Mesenchymal stem cell of Wharton's jelly (primary cell): ENCODE measurements around the genes ZNF766, ZNF534 and ZNF468.

DNA sequence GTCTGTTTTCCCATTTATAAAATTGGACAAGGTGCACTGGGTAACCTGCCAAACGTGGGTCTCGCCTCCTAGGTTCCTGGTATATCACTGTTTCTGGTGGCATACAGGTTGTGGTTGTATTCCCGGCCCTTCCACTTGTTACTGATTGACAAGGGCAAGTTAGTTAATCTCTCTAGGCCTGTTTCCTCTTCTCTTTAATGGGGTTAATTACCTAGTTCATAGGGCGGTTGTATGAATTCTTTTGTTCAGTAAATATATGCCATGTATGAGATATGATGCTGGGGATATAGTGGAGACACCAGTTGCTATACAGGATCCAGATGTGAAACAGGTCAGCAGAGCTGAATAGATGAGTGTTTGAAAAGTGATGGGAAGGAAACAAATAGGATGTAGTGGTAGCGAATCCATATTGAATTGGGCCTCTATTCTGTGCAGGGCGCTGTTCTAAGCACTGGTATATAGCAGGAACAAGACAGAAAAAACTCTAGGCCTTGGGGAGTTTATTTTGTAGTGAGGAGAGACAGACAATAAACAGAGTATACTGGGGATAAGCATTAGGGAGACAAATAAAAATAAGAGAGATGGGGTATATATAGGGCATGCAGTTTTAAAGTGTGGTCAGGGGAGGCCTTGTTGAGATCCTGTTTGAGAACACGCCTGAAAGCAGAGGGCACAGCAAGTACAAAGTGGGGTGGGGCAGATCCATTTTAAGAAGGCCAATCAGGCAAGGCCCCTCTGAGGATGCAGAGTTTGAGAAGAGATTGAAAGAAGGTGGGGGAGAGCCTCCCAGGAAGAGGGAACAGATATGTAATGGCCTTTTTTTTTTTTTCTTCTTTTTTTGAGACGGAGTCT lies 1.9 kb downstream of the PPP2R1A start:
- CAGE, long polyA plus RNA: no peak

DNA sequence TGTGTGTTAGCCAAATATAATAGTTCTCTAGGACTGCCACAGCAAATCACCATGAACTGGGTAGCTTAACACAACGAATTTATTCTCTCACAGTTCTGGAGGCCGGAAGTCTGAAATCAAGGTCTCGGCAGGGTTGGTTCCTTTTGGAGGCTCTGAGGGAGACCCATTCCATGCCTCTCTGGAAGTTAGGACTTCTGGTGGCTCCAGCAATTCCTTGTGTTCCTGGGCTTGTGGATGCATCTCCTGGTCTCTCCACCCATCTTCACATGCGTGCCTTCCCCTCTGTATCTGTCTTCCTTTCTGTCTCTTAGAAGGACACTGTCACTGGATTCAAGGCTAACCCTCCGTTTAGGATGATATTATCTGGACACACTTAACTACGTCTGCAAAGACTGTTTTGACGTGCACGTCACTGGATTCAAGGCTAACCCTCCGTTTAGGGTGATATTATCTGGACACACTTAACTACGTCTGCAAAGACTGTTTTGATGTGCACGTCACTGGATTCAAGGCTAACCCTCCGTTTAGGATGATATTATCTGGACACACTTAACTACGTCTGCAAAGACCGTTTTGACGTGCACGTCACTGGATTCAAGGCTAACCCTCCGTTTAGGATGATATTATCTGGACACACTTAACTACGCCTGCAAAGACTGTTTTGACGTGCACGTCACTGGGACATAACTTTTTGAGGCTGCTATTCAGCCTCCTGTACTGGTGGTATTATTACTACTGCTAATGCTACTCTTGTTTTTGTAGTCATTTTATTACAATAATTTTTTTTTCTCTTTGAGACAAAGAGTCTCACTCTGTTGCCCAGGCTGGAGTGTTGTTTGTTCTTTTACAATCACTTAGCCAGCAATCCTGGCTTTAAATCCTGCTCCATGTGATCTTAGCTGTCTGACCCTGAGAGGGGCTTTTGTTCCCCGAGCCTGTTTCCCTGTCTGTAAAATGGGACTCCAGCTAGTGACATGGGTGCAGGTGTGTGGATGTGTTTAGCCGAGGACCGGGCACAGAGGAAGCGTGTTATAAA lies 11.0 kb downstream of the PPP2R1A start:
- CAGE, long polyA plus RNA: no peak

DNA sequence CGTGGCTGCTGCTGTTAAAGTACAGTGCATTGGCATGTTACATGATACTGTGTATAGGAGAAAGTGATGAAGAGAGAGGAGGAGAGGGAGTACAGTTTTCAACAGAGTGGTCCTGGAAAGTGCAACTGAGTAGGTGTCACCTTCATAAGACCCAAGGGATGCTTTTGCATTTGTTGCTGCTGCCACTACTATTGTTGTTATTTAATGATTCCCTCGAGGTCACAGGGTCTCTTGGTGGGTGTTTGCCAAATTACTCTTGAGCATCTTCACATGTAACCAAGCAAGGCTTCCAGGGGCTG lies 11.7 kb downstream of the PPP2R1A start:
- CAGE, long polyA plus RNA: no peak

DNA sequence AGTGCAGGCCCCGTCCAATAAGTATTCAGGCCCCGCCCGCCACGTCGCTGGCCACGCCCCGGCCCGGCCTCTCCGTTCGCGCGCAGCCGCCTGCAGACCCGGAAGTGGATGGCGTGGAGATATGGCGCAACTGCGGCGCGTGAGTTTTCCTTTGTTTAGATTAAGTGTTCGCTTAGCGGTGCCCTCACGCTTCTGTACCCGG lies at the start of gene ZNF766:
ZNF766 (plus strand) TSS at position 95 of the 202 bp plus-strand sequence.
- CAGE, long polyA plus RNA: no peak

- CAGE, long polyA plus RNA: no peak
These were observed 4.9 kb upstream of the ZNF480 start for GRCh38 chr19:52291790-52292795.

DNA sequence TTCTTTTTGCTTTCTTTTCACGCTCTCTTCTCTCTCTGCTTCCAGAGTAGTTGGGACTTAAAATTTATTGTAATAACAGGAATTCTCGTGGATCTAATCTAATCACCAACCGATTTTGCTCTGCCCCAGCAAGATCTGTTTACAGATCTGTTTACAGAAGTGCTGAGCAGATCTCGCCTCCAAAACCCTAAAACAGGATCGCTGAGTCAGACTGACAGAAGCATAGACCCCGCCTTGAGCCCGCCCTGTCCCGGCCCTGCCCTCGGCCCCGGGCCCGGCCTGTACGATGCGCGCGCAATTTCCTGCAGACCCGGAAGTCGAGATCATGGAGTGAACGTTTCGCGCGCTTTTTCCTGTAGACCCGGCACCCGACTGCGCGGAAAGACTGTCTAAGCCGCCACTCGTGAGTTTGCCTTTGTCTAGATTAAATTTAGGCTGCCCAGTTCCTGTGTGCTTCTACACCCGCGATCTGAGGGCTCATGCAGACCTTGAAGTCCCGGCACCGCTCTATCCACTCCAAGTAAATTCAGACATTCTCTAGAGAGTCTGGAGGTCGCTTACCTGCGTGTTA lies at the start of gene ZNF534:
ZNF534 (plus strand) TSS at position 307 of the 571 bp plus-strand sequence.
- CAGE, long polyA plus RNA: no peak

GRCh38 chr19:52558677-52559208 lies 11.3 kb upstream of the ZNF701 start:
- CAGE, long polyA plus RNA: no peak

DNA sequence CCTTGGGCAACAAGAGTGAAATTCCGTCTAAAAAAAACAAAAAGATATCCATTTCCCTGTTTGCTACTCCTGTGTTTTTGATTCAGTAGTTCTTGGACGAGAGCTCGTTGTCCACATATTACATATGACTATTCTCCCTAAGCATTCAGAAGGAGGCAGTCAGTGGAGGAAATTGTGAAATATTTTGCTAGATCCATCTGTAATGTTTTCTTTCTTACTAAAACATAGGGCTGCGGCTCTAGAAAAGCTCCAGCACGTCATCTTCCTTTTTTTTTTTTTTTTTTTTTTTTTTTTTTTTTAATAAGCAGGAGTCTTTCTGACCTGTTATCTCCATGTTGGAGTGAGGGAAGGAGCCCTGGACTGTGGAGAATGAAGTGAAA lies 33.8 kb downstream of the ZNF701 start:
- CAGE, long polyA plus RNA: no peak

DNA sequence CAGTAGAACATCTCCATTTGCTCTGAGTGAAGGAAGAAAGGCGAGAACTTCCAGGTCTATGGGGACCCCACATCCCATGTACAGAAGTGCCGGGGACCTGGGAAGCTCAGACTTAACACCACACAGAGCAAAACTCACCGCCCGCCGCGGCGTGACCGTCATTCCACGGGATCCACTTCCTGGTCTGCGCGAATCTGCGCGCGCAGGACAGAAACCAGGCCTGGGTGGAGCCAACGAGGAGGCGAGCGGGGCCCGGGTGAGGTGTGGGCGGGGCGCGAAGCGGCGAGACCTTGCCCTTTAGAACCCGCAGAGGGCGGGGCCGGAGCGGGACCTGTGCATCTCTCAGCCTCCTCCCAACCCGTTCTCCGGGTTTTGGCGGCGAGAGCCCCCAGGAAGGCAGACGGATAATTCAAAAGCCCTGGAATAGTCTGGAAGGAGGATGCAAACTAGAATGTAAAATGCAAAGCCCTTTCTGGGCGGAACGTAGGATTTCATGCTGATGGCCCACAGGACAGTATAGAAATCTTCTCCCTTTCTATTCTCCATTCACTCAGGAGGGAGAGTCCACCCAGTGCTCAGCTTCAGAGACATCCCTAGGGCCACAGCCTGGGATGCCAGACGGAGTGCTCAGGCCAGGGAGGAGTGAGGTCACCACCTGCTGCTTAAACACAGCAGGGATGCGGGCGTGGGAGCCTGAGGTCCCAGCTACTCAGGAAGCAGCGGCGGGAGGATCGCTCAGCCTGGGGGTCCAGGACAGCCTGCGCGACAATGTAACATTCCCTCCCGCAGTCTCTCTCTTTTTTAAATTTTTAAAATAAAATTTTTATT lies at the start of gene ZNF468:
ZNF468 (minus strand) TSS at position 186 of the 828 bp plus-strand sequence.
- CAGE, long polyA plus RNA: no peak

GRCh38 chr19:53044887-53045105 lies 256 bp downstream of the ERVV-2 start:
- CAGE, long polyA plus RNA: no peak

- CAGE, long polyA plus RNA: no peak
These were observed 8.8 kb upstream of the ZNF761 start for GRCh38 chr19:53422972-53423409.

DNA sequence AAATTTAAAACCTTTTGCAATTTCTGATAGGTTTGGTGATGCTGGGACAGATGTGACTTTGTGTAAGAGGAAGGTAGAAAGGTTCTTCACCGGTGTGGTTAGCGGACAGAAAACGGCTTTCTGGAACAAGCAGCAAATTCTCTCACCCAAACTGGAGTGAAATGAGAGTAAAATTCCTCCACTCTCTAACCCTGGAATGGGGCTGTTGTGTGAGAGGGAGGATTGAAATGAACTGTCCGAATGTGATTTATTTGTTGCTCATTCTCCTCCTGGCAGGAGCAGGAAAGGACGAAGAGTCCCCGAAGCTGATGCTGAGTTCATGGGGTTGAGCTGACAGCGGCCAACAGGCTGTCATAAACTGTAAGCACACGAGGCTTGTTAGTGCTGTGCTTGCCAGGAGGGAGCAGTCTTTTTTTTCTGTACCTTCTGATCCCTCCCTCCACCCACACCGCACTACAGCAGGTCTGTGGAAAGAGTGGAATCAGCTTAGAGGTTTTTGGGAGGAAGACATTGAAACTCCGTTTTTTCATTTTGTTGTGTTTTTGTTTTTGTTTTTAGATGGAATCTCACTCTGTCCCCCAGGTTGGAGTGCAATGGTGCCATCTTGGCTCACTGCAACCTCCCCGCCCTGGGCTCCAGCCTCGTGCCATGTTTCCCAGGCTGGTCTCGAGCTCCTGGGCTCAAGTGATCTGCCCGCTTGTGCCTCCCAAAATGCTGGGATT lies 33.0 kb upstream of the ZNF331 start:
- CAGE, long polyA plus RNA: no peak

GRCh38 chr19:53554328-53555516 lies 16.8 kb downstream of the ZNF331 start:
- CAGE, long polyA plus RNA: no peak

GRCh38 chr19:53558299-53559278 lies 20.6 kb downstream of the ZNF331 start:
- CAGE, long polyA plus RNA: no peak

- CAGE, long polyA plus RNA: no peak
These were observed 23.6 kb downstream of the ZNF331 start for GRCh38 chr19:53561479-53561912.

DNA sequence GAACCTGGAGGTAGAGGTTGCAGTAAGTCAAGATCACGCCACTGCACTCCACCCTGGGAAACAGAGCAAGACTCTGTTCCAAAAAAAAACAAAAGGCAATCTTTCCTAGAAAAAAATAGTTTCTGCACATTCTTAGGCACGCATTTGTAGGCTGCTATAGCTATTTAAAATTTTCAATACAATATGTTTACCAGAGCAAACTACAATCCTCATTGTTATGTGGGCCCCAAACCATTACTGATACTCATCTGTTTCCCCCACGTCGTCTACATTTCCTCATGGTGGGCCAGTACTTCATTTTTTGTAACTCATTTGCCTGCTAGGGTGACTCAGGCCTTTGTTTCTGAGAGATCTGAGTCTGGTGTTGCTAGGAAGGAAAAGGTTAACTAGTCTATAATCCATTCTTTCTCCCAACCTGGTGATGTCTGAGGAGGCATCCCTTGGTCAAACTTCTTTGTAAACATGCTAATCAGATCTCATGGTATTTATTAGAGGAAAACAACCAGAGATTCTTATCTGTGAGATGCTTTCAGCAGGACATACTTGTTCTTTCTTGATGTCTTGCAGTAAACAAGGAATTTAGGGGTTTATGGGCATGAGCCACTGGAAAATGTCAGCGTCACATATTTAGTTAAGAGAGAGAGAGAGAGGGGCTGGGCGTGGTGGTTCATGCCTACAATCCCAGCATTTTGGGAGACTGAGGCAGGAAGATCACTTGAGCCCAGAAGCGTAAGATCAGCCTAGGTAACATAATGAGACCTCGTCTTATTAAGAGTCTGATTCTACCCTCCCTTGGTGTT lies 9.9 kb upstream of the DPRX start:
- CAGE, long polyA plus RNA: no peak

DNA sequence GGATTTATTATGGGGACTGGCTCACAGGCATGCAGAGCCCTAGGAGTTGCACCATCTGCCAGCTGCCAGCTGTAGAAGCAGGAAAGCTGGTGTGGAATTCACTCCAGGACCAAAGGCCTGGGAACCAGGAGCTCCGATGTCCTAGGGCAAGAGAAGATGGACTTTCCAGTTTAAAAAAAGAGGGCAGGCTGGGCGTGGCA lies 6.6 kb upstream of the NLRP12 start:
- CAGE, long polyA plus RNA: no peak

- CAGE, long polyA plus RNA: no peak
These were observed 1.4 kb upstream of the MYADM start for GRCh38 chr19:53866045-53866822.

DNA sequence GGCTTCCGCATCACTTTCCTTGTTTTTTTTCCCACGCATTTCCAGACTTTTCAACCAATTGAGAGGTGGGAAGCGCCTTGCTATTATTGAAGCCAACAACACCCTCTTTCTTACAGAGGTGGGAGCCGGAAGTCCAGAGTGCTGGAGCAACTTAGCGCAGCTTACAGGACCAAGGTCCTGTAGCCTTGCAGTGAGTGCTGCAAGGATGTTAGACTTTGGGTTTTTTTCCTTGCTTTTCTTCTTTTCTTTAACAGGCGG lies 13.8 kb upstream of the CACNG6 start:
- CAGE, long polyA plus RNA: no peak

DNA sequence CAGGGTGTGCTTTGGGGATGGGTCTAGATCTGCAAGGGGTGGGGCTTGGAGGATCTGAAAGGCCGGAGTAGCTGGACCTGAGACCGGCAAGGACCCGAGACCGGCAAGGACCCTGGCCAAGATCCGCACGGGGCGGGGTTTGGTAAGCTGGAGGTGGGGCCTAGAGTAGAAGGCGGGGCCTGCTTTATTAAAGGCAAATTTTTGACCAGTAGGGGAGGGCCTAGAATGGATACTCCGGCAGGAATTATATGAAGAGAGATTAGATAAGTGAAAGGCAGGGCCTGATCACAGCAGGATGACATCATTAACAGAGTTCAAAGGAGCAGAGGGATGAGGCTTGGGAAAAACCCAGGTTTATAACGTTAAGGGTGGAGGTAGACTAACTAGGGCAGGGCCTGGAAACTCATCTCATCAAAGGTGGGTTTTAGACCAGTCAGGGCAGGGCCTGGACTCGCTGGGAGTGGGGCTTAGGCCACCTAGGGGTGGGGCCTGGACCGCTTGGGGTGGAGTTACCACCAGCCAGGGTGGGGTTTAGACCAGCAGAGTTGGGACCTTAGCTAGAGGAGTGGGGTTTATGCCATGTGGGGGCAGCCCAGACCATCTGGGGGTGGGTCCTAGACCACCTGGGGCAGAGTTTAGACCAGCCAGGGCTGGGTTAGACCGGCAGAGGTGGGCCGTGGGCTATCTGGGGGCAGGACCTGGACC lies 10.4 kb upstream of the CACNG6 start:
- CAGE, long polyA plus RNA: no peak